Cardiac atrium fibroblast (primary cell): ENCODE measurements around a stretch of chr5.

GRCh38 chr5:36607906-36608625, 1.7 kb downstream of the SLC1A3 start:
- RAMPAGE, long total RNA: no peak

GRCh38 chr5:36985423-36986227, 109.1 kb downstream of the NIPBL start:
- RAMPAGE, long total RNA: no peak

DNA sequence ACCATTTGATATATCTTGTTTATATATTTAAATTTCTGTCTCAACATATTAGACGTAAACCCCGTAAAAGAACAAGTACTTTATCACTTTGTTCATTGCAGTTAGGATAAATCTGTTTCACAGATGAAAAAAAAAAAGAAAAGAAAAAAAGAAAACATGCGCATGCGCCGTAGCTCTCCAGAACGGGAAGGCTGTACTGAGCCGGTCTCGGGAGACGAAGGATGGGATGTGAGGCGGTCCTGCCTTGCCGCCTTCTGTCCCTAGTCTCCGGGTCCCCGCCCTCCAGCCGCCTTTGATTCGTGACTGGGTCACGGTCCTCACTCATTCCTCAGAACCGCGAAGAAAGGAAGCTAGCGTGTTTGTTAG, 40.4 kb downstream of the CPLANE1 start:
- RAMPAGE, long total RNA: no peak

GRCh38 chr5:38594882-38595739, 38.7 kb upstream of the LIFR start:
- RAMPAGE, long total RNA: no peak

DNA sequence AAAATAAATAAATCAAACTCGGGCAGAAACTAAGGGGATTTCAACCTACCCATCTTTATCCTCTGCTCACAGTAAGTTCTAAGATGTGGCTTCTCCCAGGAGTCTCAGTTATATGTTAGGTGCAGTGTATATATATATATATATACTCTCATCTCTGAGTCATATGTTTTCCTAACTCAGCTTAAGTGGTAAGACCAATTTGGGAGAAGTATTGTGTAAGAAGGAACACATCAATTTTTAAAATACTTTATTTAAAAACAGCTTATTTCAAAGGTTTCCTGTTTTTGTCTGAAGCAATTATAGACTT, 20.3 kb upstream of the OSMR start:
- RAMPAGE, long total RNA: no peak

DNA sequence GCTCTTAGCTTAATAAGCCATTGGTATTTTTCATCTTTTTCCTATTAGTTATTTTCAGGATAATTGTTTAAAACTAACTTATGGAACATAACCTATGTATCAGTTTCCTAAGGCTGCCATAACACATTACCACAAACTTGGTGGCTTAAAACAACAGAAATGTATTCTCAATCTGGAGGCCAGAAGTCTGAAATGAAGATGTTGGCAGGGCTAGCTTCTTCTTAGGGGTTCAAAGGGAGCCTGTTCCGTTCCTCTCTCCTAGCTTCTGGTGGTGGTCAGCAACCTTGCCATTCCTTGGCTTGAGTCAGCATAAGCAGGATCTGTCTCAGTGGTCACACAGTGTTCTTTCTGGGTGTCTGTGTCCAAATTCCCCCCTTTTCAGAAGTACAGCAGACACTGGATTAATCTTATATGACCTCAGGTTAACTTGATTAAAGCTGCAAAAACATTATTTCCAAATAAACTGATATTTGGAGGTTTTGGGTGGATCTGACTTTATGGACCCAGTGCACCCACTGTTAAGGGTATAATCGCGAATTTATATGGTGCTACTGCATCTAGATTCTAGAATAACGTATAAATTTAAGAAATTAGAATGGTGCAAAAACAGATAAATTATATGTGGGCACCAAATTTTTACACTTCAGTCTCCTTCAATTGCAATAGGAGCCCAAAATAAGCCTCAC, 2.1 kb upstream of the OSMR start:
- RAMPAGE, long total RNA: no peak

DNA sequence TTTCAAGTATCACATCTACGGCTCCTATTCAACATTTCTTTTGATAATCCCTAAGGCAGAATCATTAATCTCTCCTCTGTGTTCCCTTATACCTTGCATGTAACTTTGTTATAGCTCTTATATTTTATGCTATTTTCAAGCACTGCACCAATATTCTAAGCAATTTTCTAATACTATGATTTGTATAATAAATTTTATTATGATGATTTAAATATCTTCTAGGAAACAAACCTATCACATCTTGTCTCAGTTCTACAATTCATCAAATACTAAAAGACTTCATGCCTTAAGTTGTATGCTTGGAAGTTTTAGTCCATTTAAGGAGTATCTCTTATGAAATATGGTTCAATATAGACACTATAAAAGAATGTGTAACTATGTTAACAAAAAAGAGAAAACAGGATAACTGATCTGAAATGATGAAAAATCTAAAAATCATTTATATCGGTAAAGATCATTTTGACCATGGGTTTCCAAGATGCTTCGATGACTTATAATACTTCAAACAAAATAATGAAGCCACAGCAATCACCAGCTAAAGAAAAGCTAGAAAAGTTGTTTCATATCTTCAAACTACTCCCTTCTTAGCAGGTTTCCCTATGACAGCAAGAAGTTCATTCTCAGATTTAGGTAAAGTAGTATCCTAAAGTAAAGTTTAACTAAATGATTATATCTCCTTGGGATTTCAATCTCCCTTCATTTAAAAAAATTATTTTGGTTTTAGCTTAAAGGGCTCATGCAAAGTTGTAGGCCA, 110.9 kb downstream of the OSMR start:
- RAMPAGE, long total RNA: no peak

- RAMPAGE, long total RNA: no peak
Measured at GRCh38 chr5:39066350-39066689, 7.9 kb downstream of the RICTOR start.

DNA sequence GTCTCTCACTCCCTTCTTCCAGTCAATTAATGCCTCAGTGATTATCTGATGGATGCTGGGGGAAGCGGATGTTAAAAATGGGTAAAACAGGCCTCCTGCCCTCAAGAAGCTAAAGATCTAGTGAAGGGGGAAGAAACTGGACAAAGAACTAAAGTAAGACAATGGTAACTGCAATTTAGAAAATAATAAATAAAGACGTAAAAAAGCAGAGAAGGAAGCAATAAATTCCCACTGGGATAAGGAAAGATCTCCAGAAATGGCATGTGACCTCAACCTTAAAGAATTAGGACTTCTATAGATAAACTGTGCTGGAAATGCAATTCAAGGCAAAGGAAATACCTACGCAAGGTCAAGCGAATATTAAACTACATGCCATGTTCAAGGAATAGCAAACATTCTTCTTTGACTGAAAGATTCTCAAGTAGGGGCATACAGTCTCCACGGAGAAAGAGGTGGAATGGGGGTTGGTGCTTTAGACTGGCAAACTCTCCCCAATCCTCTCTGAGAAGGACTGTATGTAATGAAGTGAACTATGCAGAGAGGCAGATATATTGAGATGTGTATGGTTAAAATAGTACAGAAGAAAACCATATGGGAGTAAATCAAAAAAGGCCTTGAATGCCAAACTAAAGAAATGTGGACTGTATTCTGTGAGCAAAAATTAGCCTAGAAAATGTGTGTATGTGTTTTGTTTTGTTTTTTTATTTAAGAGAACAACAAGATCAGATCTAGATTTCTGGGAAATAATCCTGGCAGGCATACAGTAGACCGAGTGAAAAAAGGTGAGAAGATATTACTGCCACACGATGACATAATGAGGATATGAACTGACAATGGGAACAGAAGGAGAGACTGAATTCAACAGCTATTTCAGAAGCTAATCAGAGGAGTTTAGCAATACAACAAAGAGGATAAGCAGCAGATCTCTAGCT, 6.1 kb downstream of the RICTOR start:
- RAMPAGE, long total RNA: no peak

GRCh38 chr5:39200723-39201228, 18.6 kb downstream of the FYB1 start:
- RAMPAGE, long total RNA: no peak

DNA sequence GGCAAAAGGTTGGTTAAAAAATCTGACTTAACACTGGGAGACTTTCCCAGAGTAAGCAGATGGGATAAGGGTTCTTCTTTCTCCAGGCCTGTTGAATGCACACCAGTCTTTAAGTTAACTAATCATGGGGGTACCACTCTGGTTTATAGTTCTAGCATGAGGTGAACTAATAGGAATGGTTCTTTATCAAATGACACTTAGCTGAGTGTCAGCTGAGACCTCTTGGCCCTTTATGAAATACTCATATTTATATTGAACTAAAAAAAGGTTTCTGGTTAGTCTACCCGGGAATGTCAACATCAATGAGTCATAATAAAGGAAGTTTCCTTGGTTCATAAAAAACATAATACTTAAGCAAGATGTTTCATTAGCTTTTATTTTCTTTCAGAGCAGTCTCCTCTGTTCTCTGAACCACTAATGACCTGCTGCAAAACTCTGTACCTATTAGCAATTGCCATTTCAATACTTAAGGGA, 13.8 kb downstream of the DAB2 start:
- RAMPAGE, long total RNA: no peak

GRCh38 chr5:39462096-39462295, 37.2 kb upstream of the DAB2 start:
- RAMPAGE, long total RNA: no peak

DNA sequence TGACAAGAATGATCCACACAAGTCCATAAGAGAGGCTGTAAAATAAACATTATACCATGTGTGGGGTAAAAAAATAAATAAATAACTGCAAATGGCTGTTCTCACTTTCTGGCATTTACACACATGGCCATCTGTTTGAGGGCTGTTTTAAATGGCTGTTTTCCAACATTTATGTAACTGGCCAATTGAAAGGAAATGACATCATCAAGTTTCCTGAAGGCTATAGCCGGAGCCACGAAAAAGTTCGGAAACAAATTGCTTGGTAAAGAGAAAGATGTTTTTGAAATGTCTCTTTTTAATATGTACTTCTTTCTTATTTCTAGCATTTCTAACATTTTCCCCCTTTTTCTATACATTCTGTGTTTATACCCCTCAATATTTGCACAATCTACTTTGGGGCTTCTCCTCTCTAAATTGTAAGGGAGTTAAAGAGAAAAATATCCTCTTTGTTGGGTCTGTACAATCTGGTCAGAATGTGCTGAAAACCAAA, 95.5 kb upstream of the DAB2 start:
- RAMPAGE, long total RNA: no peak

GRCh38 chr5:40485309-40485738, 194.4 kb upstream of the PTGER4 start:
- RAMPAGE, long total RNA: no peak

DNA sequence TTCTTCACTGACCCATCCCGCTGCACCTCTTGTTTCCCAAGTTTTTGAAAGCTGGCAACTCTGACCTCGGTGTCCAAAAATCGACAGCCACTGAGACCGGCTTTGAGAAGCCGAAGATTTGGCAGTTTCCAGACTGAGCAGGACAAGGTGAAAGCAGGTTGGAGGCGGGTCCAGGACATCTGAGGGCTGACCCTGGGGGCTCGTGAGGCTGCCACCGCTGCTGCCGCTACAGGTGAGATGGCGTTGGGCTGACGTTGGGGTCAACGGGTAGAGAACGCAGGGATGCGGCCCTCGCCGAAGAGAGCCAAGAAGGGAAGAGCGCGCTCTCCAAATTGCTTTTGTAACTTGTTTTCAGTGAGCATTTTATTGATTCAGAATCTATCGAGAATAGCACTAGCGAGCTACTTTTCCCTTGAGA, 541 bp downstream of the PTGER4 start:
- RAMPAGE, long total RNA: no peak

DNA sequence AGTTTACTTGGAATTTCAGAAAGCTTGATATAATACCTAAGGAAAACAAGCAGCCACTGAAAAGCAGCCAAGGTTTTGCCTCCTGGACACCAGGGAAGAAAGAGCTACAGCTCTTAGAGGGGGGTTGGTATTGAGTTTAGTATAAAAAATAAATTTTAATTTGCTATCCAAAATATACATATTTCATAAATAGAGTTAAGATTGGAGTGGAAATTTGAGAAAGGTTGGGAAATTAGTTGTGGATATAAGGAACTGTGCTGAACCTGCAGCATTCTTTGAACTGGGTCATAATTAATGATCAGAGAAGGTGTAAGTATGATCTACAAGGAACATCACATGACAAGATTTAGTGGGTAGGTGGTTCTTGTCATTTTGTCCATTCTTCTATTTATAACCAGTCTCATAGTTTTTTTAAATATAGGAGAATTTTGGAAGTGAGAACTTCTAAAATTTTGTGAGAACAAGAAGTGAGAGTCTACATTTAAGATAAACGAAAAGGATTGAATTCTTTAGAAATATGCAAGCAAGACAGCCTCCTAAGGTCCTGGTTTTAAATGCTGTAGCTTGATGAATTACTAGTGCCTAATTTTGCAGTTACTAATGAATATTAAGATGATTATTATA, 4.8 kb downstream of the PTGER4 start:
- RAMPAGE, long total RNA: no peak

GRCh38 chr5:40686497-40686953, 6.8 kb downstream of the PTGER4 start:
- RAMPAGE, long total RNA: no peak

GRCh38 chr5:40754994-40755316, 806 bp downstream of the TTC33 start:
- RAMPAGE, long total RNA: no peak

- RAMPAGE, long total RNA: no peak
Measured at GRCh38 chr5:40831337-40832366, 3.4 kb downstream of the RPL37 start.

- RAMPAGE, long total RNA: no peak
Measured at GRCh38 chr5:41425931-41426200, 84.5 kb downstream of the PLCXD3 start.